ENCODE measurements around a stretch of chr18.

DNA sequence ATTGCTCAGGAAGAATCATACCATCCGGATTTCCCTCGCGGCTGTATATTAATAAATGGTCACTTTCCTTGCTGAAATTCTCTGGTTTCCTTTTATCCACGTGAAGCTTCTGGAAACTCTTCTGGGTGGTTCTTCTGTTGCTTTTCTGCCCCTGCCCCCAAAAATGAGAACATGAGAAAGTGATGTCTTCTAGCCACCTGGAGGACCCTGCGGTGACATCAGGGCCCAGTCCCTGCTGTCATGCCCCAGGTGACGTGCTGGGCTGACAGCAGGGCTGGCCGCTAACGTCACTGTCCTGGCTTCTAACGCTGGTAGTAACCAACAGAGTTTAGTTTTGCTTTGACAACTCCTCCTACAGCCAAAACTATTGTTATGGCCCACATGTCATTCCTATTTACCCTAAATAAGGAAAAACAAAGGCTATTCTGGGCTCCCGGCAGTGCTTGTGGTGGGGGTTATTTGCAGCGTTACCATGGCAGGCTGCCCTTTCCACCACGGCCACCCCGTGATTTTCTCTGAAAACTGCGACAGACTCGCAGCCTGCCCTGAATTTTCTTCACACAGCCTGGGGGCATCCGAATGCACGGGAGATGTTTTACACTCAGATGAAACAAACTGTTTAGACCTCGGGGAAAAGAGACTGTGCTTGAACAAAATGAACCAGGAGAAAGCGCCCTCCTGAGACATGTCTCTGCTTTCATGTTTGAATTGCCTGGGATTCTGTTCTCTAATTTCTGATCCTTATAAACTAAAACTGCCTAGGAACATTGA, 115.3 kb downstream of the FAM210A start:
- PRO-cap, 6 experiments: peak in 3 of 6 experiments; most common plus-strand start position 331 of the sequence (in 2); most common minus-strand start position 164 of the sequence (in 1)
- RAMPAGE, long total RNA, 2 experiments: no peak in any of the 2 experiments
- RRBS: no CpG with 5 or more reads among the region's 19 CpGs

GRCh38 chr18:13744792-13745594, 18.5 kb downstream of the RNMT start:
- PRO-cap, 6 experiments: no peak in any of the 6 experiments
- RAMPAGE, long total RNA, 2 experiments: no peak in any of the 2 experiments
- RRBS: no CpG with 5 or more reads among the region's 8 CpGs

DNA sequence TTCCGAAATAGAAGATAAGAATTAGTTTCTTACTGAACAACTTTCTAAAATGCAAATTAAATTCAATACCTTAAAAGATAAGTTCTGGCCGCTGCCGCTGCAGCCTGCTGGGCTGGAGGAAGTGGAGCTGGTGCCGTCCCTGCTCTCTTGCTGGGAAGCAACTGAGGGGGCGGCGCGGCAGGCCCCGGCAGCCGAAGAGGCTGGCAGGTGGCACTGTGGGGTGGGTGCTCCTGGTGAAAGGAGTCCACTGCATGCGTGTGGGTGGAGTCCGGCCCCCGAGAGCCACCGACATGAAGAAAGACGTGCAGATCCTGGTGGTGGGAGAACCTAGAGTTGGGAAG, 89.5 kb upstream of the ZNF519 start:
- PRO-cap, 6 experiments: no peak in any of the 6 experiments
- RAMPAGE, long total RNA, 2 experiments: no peak in any of the 2 experiments
- RRBS: no CpG with 5 or more reads among the region's 14 CpGs

DNA sequence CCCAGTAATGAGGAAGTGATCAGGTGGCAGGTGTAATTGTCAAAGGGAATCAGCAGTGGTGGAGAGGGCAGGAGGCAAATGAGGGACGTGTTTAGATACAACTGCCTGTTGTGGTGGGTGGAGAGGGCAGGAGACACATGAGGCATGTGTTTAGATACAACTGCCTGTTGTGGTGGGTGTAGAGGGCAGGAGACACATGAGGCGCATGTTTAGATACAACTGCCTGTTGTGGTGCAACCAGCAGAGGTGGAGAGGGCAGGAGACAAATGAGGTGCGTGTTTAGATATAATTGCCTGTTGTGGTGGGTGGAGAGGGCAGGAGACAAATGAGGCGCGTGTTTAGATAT, 173.1 kb downstream of the ANKRD30B start:
- PRO-cap, 6 experiments: no peak in any of the 6 experiments
- RAMPAGE, long total RNA, 2 experiments: no peak in any of the 2 experiments
- RRBS: no CpG with 5 or more reads among the region's 5 CpGs

- PRO-cap, 6 experiments: no peak in any of the 6 experiments
- RAMPAGE, long total RNA, 2 experiments: no peak in any of the 2 experiments
- RRBS: no CpG with 5 or more reads among the region's 4 CpGs
These were observed 124.8 kb downstream of the ROCK1 start for GRCh38 chr18:20986718-20987238.

DNA sequence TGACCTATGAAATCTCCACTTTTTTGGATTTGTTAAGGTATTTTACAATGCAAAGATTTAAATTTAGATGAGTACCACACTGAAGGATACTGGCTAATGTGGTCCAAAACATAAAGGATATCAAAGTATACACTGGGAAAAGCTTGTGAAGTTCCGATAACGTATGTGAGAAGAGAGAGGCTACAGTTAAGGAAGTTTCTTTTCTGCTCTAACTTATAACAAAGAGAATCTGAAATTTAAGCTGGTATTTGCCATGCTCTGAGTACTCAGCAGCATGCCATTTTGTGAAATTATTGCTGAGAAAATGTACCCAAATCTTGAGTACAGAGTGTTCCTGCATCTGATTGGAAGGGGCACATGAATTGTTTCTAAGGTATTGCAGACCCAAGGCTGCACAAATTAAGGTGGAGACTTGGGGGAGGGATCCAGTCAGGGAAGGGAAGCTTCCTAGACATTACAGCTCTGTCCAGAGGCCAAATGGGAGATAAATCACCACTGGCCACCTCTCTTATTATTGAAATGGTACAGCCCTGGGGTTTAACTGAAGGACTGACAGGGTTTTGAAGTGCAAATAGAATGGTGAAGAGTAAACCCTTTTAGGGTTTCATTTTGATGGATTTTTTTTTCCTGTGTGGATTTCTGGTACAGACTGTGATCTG, 119.1 kb downstream of the GREB1L start:
- PRO-cap, 6 experiments: no peak in any of the 6 experiments
- RAMPAGE, long total RNA, 2 experiments: no peak in any of the 2 experiments
- RRBS: no CpG with 5 or more reads among the region's 2 CpGs

DNA sequence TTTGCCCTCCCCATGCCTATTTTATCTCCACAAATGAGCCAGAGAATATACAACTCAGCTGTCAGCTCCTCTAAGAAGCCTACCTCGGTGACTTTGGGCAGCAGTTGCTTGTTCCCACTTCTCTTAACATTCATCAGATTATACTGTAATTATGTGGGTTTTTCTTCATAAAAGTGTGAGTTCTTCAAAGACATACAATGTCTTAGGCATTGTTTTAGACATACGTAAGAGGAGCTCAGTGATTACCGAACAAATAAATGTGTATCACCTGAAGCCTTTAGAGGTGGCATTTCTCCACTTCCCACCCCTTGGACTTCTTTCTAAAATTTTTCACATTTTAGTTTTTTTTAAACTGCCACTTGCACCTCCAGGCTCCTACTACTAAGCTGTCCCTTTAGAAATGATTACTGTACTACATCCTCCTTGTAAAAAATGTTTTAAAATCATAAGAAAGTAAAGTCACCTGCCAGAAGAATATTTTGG, 82.0 kb downstream of the ESCO1 start:
- PRO-cap, 6 experiments: no peak in any of the 6 experiments
- RAMPAGE, long total RNA, 2 experiments: no peak in any of the 2 experiments
- RRBS: no CpG with 5 or more reads among the region's 3 CpGs

GRCh38 chr18:21599407-21599901, 1.1 kb downstream of the ESCO1 start:
- PRO-cap, 6 experiments: no peak in any of the 6 experiments
- RAMPAGE, long total RNA, 2 experiments: no peak in any of the 2 experiments
- RRBS: no CpG with 5 or more reads among the region's 16 CpGs

DNA sequence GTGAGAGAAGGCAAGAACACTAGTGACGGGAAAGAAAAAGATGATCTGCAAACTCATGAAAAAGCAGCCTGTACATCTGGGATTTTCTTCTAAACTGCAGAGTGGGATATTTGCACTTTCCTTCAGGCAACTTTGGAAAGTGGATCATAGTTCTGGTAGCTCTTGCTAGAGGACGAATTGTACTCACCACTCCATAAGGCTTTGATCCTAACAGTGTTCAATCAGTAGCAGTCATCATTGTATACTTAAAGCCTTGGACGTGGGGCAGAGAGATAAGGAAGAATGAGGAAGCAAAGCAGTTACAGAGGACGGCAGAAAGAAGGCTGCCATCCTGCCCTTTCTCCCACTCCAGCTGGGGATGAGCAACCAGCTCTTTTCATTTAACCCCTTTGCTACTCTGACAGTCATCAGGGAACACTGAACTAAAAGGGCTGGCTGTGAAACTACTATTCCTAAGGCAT, 18.1 kb downstream of the ABHD3 start:
- PRO-cap, 6 experiments: no peak in any of the 6 experiments
- RAMPAGE, long total RNA, 2 experiments: no peak in any of the 2 experiments
- RRBS: no CpG with 5 or more reads among the region's 4 CpGs

- PRO-cap, 6 experiments: no peak in any of the 6 experiments
- RAMPAGE, long total RNA, 2 experiments: no peak in any of the 2 experiments
- RRBS: no CpG with 5 or more reads among the region's 1 CpG
These were observed 188.5 kb upstream of the GATA6 start for GRCh38 chr18:21980983-21981212.

DNA sequence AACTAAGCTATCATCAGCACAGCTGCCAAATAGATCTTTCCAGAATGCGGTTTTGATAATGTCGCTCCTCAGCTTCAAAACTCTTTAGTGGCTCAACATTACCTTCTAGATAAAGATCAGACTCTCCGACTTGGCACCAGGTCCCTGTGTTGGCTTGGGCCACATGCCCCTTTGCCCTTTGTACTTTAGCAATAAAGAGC, 128.9 kb upstream of the GATA6 start:
- PRO-cap, 6 experiments: no peak in any of the 6 experiments
- RAMPAGE, long total RNA, 2 experiments: no peak in any of the 2 experiments
- RRBS: no CpG with 5 or more reads among the region's 3 CpGs

DNA sequence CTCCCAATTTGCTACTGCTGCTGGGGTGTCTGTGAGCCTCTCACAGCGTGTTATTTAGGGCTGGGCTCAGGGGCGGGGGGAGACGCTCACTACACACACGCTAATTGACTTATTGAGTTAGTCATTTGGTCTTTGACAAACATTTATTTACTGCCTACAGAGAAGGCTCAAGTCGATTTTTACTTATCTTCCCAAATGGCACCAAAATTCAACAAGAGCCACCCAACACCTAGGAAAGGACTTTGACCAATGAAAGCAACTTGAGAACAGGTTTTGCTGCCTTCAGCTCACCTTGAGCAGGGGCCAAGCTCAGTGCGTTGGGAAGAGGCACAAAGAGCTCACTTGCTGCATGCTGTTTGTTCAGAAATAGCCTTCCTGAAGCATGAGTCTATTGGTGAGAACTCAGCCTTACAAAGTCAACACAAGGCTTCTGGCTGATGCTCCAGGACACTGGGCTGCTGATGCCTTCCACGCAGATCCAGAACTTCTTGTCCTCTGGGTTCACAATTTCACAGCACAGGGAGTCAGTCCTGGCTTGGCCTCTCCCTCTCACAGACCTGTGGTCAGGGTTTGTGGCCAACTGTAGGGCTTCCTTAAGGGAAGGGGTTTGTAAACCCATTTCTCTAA, 125.0 kb upstream of the GATA6 start:
- PRO-cap, 6 experiments: no peak in any of the 6 experiments
- RAMPAGE, long total RNA, 2 experiments: no peak in any of the 2 experiments
- RRBS: no CpG with 5 or more reads among the region's 7 CpGs

GRCh38 chr18:22204859-22205640, 35.7 kb downstream of the GATA6 start:
- PRO-cap, 6 experiments: peak in 2 of 6 experiments; most common plus-strand start chr18:22205177 (in 1); most common minus-strand start chr18:22205155 (in 1)
- RAMPAGE, long total RNA, 2 experiments: no peak in any of the 2 experiments
- RRBS: no CpG with 5 or more reads among the region's 9 CpGs

DNA sequence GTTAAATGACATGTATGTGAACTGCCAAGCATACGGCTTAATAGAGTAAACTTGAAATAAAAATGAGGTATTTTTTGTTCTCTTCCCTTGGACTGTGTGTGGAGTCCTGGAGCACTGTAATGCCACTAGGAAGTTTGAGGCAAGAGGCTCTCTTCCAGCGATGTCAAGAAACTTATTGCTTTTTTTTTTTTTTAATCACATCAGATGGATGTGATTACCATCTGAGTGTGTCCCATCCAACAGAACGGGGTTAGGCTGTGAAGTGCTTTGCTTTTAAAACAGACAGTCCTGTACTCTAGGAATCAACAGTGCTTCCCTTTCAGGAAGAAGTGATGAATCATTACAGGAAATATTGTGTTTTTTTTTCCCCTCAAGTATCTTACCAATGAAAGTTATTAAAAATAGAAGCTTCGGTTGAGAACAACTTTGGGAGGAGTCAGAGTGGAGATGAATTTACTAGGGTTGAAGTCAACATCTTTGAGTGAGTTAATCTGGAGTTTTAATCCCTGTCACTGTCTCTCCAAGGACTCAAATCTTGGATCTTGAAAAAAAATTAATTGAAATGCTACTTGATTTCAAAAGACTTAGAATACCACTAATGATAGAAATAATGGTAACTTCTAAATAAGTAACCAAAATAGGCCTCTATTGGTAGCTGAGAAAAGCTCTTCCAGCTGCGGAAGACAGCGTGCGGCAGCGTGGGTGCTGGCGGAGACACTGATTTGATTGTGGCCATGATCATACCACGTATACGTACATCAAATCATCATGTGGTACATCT, 45.4 kb downstream of the GATA6 start:
- PRO-cap, 6 experiments: no peak in any of the 6 experiments
- RAMPAGE, long total RNA, 2 experiments: no peak in any of the 2 experiments
- RRBS: no CpG with 5 or more reads among the region's 11 CpGs

- PRO-cap, 6 experiments: no peak in any of the 6 experiments
- RAMPAGE, long total RNA, 2 experiments: no peak in any of the 2 experiments
- RRBS: no CpG with 5 or more reads among the region's 7 CpGs
These were observed 75.0 kb downstream of the CTAGE1 start for GRCh38 chr18:22342672-22343135.

DNA sequence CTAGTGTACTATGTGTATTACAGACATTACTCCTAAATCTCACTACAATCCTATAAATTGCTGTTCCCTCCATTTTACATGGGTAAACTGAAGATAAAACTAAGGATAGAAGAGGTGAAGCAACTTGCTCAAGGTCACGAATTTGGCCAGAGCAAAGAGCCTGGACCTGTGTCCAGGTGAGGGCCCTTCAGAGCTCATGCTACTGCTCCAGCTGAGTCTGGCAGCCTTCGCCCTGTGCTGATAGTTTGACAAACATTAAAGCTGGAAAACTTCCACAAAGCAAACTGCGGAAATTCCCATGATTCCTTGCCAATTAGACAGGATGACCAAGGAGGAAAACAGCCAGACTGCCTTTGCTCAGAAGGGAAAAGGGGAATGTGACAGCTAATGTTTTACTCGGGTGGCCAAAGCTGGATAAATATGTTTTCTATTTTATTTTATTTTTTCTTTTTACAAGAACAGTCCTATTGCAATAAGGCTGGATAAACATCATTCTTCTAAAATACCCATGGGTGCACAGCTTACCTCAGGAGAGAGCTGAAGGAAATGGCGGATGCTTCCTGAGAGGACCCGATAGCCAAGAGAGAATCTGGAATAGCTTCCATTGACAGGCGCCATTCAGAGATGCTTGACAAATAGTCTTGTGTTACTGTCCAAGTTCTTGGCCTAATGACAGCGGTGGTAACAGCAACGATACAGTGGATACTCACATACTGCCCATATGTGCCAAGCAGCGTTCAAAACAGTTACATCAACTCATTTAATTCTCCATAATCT, 5.3 kb upstream of the CTAGE1 start:
- PRO-cap, 6 experiments: no peak in any of the 6 experiments
- RAMPAGE, long total RNA, 2 experiments: no peak in any of the 2 experiments
- RRBS: no CpG with 5 or more reads among the region's 10 CpGs

- PRO-cap, 6 experiments: peak in 1 of 6 experiments; most common plus-strand start chr18:22455601 (in 1)
- RAMPAGE, long total RNA, 2 experiments: no peak in any of the 2 experiments
- RRBS: no CpG with 5 or more reads among the region's 1 CpG
These were observed 37.5 kb upstream of the CTAGE1 start for GRCh38 chr18:22455186-22455718.

DNA sequence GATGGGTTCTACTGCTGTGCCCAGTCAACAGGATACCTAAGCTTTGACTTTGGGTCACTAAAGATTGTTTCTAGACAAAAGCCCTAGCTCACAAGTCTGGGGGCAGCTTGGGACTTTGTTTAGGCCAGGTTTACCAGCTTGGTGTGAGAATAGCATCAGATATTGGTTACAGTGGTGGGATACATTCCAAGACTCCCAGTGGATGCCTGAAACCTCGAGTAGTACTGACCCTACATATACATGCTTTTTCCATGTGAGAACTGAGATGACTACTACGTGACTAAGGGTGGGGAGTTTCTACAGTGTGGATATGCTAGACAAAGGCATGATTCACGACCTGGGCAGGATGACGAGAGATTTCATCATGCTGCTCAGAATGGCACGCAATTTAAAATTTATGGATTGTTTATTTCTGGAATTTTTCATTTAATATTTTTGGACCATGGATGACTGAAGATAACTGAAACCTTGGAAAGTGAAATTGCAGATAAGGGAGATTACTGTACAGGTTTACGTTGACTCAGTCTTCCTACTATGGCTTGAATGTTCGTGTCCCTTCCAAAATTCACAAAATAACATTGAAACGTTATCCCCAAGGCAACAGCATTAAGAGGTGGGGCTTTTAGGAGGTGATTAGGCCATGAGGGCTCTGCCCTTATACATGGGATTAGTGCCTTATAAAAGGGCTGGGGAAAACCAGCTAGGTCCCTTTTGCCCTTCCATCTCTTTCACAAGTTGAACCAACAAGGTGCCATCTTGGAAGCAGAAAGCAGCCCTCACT, 50.2 kb upstream of the CTAGE1 start:
- PRO-cap, 6 experiments: no peak in any of the 6 experiments
- RAMPAGE, long total RNA, 2 experiments: no peak in any of the 2 experiments
- RRBS: no CpG with 5 or more reads among the region's 8 CpGs

DNA sequence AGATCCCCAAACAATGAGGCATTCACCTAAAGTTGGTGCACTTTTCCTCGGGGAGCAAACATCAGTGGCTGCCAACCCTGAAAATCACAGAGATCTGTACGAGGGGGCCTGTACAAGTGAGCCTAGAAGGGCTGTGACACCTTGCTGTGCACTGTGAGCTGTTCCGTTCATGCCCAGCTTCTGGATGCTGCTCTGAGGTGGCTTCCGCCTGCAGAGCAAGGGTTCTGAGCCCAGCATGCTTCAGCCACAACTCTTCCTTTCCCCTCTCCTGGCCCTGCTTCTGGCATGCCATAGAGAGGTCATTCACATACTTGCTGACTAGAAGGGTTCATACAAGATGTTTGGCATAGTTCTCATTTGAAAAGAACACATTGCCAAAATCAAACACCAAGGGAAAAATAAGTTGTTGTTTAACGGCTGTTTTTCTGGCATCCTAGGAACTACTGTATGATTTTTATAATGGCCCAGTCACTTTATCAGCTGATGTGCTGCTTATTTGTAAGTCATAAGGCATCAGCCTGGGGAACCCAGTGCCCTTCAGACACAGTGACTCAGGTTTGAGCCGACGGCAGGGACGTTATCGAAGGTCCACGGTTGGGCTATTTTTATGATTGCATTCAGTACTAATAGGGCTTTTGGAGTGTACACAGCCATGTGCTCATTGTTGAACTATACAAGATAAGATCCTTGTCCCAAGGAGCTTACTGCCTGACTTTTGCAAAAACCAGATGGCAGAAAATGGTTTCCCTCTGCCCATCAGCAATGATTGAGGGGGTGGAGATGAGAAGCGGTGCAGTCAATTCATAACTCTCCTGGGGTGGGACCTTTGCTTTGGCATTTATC, 53.9 kb upstream of the CTAGE1 start:
- PRO-cap, 6 experiments: peak in 2 of 6 experiments; most common plus-strand start position 544 of the sequence (in 1); most common minus-strand start position 189 of the sequence (in 1)
- RAMPAGE, long total RNA, 2 experiments: no peak in any of the 2 experiments
- RRBS: no CpG with 5 or more reads among the region's 11 CpGs

- PRO-cap, 6 experiments: peak in 4 of 6 experiments; most common plus-strand start chr18:22604665 (in 4); most common minus-strand start chr18:22604664 (in 1)
- RAMPAGE, long total RNA, 2 experiments: no peak in any of the 2 experiments
- RRBS: no CpG with 5 or more reads among the region's 13 CpGs
These were observed 186.8 kb upstream of the CTAGE1 start for GRCh38 chr18:22604218-22605260.